ENCODE measurements around a stretch of chr9.

DNA sequence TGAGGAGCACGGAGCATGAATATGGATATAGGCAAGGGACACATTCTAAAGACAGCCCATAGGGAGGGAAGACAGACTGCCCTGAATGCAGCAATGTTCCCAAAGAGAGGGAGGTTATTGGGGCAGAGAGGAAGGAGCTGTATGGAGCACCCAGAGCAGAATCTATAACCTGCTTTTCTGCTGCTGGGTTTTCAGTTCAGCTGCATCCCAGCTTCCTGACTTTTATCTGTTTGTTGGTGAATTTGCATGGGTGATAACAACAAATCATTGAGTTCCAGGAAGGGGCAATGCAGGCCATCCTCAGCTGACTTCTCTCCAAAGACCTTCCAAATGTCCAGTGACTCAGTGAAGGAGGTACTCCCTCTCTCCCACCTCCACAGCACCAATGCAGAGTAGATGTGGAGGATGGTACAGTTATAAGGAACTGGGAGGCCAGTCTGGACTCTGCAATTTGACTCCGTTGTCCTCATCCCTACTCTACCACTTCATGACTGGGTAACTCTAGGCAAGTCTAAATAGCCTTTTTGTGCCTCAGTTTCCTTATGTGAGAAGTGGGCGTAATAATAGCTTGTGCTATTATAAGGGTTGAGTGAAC is 1.6 kb upstream of the TXN start:
- RRBS: no CpG with 5 or more reads among the region's 3 CpGs

GRCh38 chr9:110894931-110895452 is 143.3 kb downstream of the LPAR1 start:
- RRBS: no CpG with 5 or more reads among the region's 3 CpGs

- RRBS: no CpG with 5 or more reads among the region's 2 CpGs
Observed at GRCh38 chr9:111423643-111424482, 60.3 kb downstream of the ECPAS start.

- RRBS: no CpG with 5 or more reads among the region's 6 CpGs
Observed at GRCh38 chr9:111630745-111630996, 463 bp upstream of the DNAJC25 start.

GRCh38 chr9:111656945-111657526 is 4.4 kb upstream of the GNG10 start:
- RRBS: no CpG with 5 or more reads among the region's 7 CpGs

GRCh38 chr9:111783642-111784207 is 11.0 kb downstream of the SHOC1 start:
- RRBS: no CpG with 5 or more reads among the region's 3 CpGs

DNA sequence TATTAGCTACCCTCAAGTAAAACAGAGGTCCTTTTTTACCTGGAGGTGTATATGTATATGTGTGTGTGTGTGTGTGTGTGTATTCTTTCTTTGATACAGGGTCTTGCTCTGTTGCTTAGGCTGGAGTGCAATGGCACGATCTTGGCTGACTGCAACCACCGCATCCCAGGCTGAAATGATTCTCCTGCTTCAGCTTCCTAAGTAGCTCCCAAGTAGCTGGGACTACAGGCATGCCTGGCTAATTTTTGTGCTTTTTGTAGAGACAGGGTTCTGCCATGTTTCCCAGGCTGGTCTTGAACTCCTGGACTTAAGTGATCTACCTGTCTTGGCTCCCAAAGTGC is 3.8 kb downstream of the UGCG start:
- RRBS: no CpG with 5 or more reads among the region's 2 CpGs

- RRBS: no CpG with 5 or more reads among the region's 3 CpGs
Observed at GRCh38 chr9:112036986-112038134, 137.7 kb downstream of the SUSD1 start.

DNA sequence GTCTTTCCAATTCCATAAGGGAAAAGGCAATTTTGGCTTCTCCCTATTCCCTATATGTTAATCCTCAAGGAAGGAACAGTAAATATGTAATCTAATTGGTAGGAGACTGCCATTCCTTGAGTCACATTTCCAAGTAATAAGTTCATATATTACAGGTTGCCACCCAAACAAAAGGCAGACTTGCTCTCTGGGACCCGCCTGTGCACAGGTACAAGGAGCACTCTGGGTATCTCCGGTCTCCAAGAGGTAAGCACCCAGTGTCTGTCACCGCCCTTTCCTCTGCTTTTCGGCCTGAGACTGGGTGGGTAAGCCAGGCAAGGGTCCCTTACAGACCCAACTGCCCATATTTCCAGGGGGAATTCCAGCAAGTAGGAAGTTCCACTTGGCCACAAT is 82.0 kb downstream of the SUSD1 start:
- RRBS: no CpG with 5 or more reads among the region's 4 CpGs

- RRBS: no CpG with 5 or more reads among the region's 3 CpGs
Observed at GRCh38 chr9:112119031-112119322, 56.1 kb downstream of the SUSD1 start.

GRCh38 chr9:112155840-112156336 is 19.2 kb downstream of the SUSD1 start:
- RRBS: no CpG with 5 or more reads among the region's 6 CpGs

- RRBS: no CpG with 5 or more reads among the region's 6 CpGs
Observed at GRCh38 chr9:112172203-112172883, 2.8 kb downstream of the SUSD1 start.

GRCh38 chr9:112174422-112174954 is 609 bp downstream of the SUSD1 start:
- RRBS: 2% methylated on average over 19 of the region's 39 CpGs

- RRBS: no CpG with 5 or more reads among the region's 2 CpGs
Observed at GRCh38 chr9:112496211-112496570, 9.6 kb downstream of the KIAA1958 start.

DNA sequence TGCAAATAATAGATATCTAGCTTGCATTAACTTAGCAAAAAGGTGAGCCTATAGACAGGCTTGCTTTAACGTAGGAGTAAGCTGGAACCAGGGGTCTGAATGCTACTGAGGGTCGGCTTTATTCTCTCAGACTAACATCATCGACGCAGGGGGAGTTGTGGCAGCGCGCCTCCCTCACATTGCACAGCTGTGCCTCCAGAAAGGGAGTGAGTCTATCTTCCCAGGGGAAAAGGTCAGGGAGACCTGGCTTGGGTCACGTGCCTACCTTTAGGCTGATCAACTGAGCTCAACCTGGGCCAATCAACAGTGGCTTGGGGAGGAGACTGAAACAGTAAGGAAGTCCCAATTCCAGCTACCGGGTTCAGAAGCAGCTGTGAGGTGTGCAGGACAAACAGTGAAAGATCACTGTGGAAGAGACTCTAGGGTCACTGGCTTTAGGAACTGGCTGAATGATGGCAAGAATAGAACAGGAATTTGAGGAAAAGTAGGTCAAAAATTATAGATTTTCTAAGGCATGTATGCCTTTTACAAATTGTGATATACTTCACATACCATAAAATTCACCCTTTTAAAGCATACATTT is 14.3 kb downstream of the SNX30 start:
- RRBS: no CpG with 5 or more reads among the region's 8 CpGs

DNA sequence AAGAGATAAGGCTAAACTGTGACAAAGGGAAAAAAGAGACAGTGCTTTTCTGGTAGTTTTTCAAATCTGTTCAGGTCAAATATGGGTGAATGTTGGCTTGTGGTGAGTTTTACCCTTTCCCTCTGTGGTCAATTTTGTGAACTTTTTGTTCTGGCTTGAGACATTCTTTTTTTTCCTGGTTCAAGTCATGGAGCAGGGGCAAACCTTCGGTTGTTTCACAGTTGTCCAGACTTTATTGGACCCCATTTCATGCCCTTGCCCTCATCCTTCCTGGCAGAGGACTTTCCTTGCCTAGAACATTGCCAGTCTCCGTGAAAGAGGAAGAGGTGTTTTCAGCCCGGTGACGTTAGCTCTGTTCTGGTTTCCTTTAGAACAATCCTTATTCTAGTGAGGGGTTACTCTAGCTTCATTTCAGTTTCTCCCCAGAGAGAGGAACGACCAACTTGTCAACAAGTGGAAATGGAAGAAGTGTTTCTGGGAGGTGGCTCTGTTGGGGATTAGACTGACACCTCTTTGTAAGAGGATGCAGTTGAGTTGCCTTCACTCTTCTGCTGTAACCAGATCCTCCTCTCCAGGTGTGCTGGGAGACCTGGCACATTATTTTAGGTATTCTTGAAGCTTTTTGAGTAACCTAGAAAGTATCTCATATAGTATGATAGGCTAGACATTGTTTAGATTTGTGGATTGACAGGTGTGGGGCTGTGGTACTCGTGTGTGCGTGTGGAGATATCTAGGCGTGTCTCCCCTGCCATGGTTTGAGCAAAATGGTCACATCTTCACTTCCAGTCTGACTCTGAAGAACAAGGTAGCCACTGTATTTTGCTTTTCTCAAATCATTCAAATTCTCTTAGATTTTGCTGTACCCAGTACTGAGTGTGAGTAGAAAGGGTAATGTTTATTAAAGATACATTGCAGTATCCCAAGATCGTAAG is 21.5 kb downstream of the SNX30 start:
- RRBS: no CpG with 5 or more reads among the region's 9 CpGs

DNA sequence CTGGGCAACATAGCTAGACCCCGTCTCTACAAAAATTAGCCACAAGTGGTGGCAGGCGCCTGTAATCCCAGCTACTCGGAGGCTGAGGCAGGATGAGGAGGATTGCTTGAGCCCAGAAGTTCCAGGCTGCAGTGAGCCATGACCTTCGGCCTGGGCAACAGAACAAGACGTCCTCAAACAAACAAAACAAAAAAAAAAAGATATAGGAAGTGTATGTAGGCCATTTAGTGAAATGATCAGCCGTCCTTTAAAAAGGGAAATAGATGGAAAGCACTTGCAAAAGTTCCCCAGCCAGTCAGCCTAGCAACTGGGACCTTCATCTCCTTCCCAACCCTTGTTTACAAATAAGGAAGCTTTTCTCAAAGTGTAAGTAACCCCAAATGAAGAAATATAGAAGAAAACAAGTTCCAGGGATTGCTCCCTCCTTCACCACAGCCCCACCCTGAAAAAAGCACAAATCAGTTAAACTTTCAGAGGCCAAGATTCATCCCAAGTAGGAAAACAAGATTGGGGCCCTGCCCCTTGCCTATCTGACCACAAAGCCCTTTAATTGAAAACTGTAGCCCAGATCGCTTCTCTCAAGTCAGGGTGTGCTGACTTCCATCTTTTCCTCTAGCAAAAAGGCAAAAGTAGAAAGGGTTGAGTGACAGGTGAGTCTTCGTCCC is 1.1 kb downstream of the SLC31A2 start:
- RRBS: no CpG with 5 or more reads among the region's 8 CpGs

DNA sequence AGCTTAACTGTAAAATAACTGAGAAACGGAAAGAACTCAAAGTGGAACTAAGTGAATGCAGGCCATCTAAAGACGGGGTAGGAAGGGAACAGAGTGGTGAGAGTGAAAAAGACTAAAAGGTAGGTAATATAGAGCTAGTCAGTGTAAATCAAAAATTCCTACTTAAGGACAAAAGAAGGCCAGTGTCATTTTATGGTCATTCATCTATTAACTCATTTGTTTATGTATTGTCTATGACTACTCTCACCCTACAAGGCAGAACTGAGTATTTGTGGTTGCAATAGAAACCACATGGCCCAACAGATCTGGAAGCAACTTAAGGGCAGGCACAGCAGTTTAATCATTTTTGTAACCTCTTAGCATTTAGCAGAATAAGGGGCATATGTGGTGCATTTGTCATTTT is 1.2 kb downstream of the FKBP15 start:
- RRBS: no CpG with 5 or more reads among the region's 2 CpGs

DNA sequence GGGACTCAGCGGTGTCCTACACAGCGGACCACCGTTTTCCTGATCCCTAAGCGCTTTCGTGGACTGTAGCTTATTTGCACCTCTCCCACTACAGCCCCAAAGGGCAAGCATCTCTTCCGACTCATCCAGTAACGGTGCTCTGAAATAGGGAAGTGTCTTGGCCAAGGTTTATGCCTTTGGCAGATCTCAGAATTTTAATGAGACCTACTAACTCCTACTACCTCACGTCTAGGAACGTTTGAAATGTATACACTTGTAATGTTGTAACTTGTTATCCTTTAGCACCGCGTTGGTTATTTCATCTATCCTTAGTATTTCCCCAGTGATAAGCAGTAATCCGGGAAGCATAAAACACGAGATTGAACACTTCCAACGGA is 421 bp downstream of the PRPF4 start:
- RRBS: no CpG with 5 or more reads among the region's 14 CpGs

DNA sequence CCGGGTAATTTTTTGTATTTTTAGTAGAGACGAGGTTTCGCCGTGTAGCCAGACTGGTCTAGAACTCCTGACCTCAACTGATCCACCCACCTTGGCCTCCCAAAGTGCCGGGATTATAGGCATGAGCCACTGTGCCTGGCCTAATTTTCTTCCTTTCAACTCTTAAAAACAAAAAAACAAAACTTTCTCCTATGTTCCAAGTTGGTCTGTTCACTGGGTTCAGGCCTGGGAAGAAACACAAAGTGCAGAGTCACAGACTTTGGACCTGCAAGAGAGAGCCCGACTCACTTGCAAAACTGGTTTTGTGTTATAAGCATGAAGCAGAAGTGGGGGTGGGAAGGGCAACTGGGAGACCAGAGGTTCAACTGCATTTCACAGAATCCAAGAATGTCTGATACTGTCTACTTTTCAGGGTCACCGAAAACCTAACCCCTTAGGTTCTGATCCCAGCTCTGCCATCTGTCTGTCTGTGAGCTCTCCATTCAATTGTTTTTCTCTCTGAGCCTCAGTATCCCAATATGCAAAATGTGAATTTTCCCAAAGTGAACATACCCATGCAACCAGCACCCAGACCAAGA is 5.2 kb upstream of the HDHD3 start:
- RRBS: no CpG with 5 or more reads among the region's 7 CpGs